SK-MEL-5 (cell line): ENCODE results near the gene CHEK1.

GRCh38 chr11:124798870-124799295 lies 1.3 kb downstream of the MSANTD2 start:
RAMPAGE:
- cytosol, long total RNA, result no peak
- long total RNA, result no peak
- nucleus, long total RNA, result no peak

RAMPAGE:
- cytosol, long total RNA, result no peak
- long total RNA, result no peak
- nucleus, long total RNA, result no peak
Observed at GRCh38 chr11:124892340-124892983, 5.2 kb downstream of the ROBO4 start.

GRCh38 chr11:124934688-124935300 lies 1.1 kb downstream of the HEPACAM start:
RAMPAGE:
- cytosol, long total RNA, result no peak
- long total RNA, result no peak
- nucleus, long total RNA, result no peak

GRCh38 chr11:125072317-125073033 lies 9.4 kb downstream of the SLC37A2 start:
RAMPAGE:
- cytosol, long total RNA, result no peak
- long total RNA, result no peak
- nucleus, long total RNA, result no peak

DNA sequence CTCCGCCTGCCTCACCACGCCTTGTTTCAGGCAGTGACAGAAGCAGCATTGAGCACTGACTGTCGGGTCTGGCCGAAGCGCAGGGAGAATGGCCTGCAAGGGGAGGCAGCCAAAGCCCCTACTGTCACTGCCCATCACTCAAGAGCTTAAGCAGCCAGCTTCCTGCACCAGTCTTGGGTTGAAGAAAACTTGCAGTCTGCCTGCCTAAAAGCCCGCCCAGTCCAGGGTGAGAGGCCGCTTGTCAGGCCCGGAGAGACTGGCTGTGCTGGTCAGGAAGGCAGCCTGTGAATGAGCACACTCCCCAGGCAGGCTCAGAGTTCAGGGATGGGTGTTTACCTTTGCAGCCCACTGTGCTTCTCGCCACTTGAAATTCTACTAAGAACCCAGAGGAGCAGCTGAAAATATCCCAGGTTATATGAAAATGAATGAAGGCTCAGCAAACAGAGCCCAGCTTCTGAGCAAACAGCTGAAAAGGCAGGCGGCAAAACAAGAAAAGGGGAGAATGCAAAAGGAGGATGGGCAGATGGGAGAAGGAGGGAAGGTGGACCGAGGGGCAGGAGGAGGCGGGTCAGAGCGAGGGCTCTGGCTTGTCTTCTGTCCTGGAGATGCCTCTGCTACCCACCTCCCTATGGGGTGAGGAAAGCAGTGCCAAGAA lies 108.4 kb downstream of the PKNOX2 start:
RAMPAGE:
- cytosol, long total RNA, result no peak
- long total RNA, result no peak
- nucleus, long total RNA, result no peak

DNA sequence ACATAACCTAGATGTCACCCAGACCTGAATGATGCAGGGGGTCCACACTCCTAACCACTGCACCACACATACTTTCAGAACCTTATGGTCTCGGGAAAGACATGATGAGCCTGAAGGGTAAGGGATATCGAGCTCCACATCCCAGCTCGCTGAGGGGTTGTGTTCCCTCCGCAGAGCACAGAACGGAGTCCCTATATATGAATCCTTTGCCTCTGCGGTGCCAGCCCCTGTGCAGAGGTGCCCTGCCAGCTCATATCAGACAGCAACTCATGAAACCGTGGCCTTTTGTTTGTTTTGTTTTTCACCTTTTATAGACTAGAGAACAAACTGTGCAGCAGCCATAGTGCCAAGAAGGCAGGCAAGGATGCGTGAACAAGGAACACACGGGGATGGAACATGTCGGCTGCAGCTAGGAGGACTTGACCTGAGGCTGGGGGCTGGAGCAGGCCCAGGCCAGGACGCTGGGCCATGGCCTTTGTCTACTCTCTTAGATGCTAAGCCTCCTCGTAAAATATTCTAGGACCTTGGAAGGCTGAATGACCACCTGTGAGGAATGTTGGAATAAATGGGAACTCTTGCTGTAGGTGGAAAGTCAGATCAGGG lies 109.8 kb downstream of the PKNOX2 start:
RAMPAGE:
- cytosol, long total RNA, result no peak
- long total RNA, result no peak
- nucleus, long total RNA, result no peak

DNA sequence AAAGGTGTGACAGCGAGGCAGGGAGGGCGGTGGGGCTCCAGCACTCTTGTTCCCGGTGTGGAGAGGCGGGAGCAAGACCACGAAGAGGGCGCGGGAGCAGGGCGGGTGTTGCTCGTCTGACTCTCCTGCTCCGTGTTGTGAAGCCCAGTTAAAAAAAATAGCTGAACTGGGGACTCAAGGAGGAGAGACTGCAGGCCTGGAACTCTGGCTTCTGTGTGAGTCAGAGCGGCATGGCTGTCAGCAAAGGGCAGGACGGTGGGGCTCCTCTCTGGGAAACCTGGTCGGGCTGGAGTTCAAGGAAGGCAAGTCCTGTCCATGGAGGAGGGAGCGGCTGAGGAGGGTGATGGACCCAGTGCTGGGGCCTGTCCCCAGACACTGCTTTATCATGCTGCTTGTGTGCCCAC lies 152.4 kb downstream of the FEZ1 start:
RAMPAGE:
- cytosol, long total RNA, result no peak
- long total RNA, result no peak
- nucleus, long total RNA, result no peak

GRCh38 chr11:125443756-125444400 lies 52.2 kb downstream of the FEZ1 start:
RAMPAGE:
- cytosol, long total RNA, result no peak
- long total RNA, result no peak
- nucleus, long total RNA, result no peak

DNA sequence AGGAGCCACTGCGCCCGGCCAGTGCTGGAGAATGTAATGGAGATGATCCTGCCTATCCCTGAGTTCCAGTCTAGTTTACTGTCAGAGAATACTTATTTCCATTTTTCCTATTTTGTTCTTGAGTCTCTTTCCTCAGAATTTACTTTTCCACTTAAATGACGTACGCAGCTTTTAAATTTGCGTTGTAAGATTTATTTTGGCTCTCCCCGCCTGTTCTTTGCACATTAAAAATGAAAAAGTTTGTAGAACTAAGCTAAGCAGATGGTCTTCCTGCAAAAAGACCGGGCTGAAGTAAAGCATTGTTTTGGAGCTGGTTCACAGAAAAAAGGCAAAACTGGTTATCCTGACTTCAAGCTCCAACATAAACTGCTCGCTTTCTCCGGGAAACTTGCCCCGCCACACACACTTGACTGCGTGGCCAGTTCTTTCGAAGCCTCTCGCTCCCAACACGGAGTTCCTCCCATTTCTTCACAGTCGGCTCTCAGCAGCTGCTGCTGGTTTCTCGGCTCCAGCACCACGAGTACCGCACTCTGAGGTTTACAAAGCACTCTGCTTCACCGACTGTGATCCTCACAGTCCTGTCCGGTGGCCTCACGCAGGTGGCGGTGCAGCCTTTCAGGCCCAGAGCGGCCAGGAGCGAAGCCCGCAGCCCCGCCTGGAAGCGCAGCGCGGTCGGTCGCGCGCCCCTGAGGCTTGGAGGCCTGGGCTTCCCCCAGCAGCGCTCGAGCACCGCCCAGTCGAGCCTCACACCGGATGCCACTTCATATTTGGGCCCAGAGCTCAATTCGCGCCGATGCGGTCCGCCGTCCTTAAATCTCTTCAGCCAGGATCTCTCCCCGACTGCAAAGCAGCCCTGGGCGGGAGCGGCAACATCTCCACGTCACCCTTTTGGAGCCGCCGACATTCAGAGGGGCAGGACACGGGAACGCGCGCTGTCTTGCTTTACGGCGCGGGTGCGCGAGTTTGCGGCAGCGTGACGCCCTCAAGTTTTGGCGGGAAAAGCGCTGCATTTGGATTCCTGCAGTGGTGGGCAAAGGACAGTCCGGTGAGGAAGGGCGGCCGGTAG lies at the start of gene CHEK1:
CHEK1 (plus strand) TSS at position 196 of the 1,066 bp plus-strand sequence.
RAMPAGE:
- cytosol, long total RNA, result no peak
- long total RNA, result no peak
- nucleus, long total RNA, result start-site peak on the minus strand centred at position 921 of the sequence, 27 bp wide, 58 and 23 reads in 2 replicates

DNA sequence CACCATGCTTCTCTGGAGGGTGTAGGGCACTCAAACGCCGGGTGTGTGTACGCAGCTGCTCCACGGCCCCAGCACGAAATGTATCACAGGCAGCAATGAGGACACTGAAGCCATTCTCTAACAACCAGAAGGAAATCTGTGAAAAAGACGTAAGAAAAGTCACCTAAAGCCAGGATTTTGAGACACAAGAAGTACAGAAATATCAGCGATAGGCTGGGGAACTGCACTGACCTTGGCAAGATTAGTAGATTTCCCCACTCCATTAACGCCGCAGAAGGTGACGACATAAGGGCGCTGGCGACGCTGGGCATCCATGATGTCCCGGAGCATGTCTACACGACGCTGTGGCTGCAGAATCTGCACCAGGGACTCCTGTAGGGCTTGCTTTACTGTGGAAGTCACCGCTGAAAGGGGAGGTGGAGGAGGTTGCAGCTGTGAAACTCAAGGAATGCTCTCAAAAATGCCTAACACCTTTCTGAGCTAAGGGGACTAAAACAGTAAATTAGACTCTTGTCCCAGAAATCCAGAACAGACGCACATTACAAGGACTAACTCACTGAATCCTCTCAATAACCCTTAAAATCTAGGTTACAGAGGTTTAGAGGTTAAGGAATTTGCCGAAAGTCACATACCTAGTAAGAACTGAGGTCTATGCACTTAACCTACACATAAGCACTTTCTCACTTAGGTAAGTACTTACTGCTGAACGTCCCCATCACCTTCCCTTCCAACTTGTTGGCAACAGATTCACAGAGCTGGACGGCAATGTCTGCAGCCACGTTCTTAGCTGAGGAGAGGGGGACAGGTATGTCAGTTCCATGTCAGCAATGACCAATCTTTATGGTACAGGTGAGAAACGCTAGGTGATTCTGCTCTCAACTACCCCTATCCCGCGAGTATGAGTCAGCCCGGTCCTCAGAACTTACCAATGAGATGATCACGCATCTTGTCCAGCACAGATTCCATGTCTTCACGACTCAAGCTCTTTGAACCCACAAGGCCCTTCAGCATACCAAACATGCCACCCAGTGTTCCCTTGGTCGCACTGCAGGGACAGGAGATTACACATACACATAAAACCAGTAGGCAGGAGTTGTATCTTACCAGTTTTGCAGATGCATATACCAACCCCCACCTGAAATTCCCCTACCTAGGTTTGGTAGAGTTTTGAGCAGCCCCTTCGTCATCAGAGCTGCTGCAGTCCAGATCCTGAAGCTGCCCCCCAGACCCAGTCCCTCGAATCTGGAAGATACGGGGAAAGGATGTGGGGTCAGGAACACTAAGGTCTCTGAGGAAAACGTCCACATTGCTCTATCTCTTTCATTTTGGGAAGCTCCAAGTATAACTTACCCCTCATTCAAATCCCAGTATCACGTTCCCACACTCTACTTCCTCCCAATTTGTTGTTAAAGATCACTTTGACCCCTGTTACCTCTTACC lies 3.1 kb downstream of the SRPRA start:
RAMPAGE:
- cytosol, long total RNA, result no peak
- long total RNA, result no peak
- nucleus, long total RNA, result no peak

RAMPAGE:
- cytosol, long total RNA, result no peak
- long total RNA, result no peak
- nucleus, long total RNA, result no peak
Observed at GRCh38 chr11:126284905-126285160, 1.9 kb downstream of the TIRAP start.

DNA sequence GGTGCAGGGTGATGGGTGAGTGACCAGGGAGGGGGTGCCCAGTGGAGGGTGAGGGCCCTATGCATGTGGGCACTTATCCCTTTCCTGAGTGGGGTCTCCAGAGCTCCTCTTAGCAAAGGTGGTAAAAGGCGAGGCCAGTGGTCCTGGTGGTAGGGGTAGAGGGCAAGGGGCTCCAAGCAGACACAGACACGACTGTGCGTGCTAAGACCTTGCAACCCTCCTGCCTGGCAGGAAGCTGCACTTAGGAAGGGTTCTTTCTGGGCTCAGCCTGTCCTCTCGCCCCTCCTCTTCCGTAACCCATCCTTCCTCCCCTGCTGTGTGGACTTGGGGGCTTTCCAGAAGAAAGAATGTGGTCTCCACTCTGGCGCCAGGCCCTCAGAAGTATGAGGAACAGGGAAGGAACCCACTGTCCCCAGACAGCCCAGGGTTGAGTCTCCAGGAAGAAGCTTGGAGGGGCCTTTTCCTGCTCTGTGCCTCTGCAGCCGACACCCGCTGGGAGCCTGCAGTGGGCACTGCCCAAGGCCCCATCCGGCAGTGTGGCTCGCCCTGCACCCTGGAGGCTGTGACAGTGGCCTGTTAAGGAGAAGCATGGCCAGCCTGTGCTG lies 112.5 kb downstream of the ST3GAL4 start:
RAMPAGE:
- cytosol, long total RNA, result no peak
- long total RNA, result no peak
- nucleus, long total RNA, result no peak

DNA sequence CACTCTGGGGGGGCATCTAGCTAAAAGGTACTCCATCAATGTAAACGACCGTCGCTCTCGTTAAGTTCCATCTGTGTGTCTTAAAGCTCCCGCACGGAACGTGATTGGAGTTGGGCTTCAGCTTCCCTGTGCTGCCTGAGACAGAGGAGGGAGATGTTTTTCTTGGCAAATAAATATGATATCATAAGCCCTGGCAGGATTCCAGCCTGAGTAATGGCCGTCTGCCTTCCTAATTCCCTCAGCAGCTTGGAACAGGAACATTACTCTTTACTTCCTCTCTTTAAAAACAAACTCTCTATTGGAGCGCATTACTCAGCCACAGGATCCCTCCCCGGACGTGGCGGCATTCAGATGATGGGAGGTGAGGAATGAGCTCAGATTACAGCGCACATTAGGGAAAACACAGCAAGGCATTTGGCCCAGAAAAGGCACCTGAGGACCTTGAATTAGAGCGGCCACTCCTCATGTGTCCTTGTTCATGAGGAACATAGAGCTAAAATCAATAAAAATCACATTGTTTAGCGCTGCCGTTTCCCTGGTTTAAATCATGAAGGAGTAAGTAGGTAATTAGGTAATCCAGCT lies 230.4 kb downstream of the ST3GAL4 start:
RAMPAGE:
- cytosol, long total RNA, result no peak
- long total RNA, result no peak
- nucleus, long total RNA, result no peak

RAMPAGE:
- cytosol, long total RNA, result no peak
- long total RNA, result no peak
- nucleus, long total RNA, result no peak
Observed at GRCh38 chr11:126628623-126629052, 273.2 kb downstream of the ST3GAL4 start.

GRCh38 chr11:127941675-127942084 lies 645.7 kb downstream of the ETS1 start:
RAMPAGE:
- cytosol, long total RNA, result no peak
- long total RNA, result start-site peak on the minus strand at chr11:127941794-127941807, 55 and 89 reads in 2 replicates
- nucleus, long total RNA, result start-site peak on the minus strand at chr11:127941796-127941814, 183 and 54 reads in 2 replicates

DNA sequence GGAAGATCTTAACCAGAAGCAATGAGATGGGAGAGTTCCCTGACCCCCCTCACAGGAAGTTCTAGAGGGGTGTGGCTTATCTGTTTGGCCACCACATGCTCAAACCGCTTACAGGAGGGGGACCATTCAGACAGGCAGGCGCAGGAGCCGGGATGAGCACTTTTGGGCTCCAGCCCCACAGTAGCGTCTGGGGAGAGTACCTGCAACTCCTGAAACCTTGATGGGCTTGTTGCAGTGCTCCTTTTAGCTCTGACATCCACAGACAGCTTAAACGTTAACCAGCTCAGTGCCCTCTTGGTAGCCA lies 326.4 kb downstream of the ETS1 start:
RAMPAGE:
- cytosol, long total RNA, result no peak
- long total RNA, result no peak
- nucleus, long total RNA, result no peak

DNA sequence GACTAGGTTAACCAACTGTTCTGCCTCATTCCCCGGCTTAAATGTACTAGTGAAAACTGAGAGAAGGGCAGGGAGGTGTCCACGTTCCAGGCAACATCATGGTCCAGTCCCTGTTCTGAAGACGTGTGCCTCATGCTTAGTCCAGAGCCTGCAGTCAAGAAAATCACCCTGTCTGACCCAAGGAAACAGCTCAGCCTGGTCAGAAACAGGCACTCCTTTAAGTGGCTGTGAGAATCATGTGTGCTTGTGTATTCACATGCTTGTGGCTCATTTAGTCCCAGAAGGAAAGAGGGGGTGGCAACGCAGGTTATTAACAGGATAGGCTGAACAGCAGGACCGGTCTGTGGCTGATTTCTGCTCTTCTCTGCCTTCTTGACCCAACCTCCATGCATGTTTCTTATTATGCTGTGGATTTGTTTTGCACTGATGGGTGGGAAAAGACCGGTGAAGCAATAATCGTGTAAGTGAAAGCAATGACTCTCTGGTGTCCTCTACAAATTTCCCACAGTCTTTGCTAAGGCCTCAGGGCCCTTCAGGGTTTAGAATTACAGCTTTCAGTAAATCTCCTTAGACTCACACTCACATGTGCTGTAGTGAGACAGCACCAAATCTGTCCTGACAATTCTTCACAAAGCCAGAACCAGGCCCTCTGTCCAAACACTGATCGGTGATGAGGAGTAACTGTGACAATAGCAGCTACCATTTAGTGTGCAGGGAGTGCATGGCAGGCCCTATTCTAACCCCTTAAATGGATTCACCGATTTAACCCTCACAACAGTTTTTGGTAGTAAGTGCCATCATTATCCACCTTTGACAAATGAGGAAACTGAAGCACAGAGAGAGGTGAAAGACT lies 288.1 kb downstream of the ETS1 start:
RAMPAGE:
- cytosol, long total RNA, result no peak
- long total RNA, result no peak
- nucleus, long total RNA, result no peak

GRCh38 chr11:128323375-128323837 lies 264.0 kb downstream of the ETS1 start:
RAMPAGE:
- cytosol, long total RNA, result no peak
- long total RNA, result no peak
- nucleus, long total RNA, result no peak

GRCh38 chr11:128324047-128325331 lies 262.9 kb downstream of the ETS1 start:
RAMPAGE:
- cytosol, long total RNA, result no peak
- long total RNA, result no peak
- nucleus, long total RNA, result no peak

DNA sequence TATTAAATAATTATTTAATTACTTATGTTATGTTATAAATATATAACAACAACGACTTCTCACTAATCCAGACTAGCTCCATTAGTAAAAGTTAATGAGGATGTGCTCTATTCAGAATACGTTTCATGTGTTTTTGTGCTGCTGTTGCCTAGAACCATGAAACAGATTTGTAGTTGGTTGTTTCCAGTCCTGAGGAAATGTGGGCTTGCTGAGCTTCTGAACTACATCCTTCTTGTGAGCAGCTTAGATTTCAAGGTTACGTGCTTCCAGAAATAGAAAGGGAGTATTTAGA lies 169.9 kb downstream of the ETS1 start:
RAMPAGE:
- cytosol, long total RNA, result no peak
- long total RNA, result no peak
- nucleus, long total RNA, result no peak